Skeletal muscle satellite cell (primary cell): ENCODE results near the gene FOXA1.

GRCh38 chr14:34773954-34774519, 59.6 kb upstream of the CFL2 start:
- CAGE, long polyA plus RNA: no peak

GRCh38 chr14:34783730-34784018, 69.3 kb upstream of the CFL2 start:
- CAGE, long polyA plus RNA: no peak

- CAGE, long polyA plus RNA: no peak
These were observed 55.2 kb downstream of the BAZ1A start for GRCh38 chr14:34819932-34820307.

GRCh38 chr14:34842812-34843790, 32.1 kb downstream of the BAZ1A start:
- CAGE, long polyA plus RNA: no peak

DNA sequence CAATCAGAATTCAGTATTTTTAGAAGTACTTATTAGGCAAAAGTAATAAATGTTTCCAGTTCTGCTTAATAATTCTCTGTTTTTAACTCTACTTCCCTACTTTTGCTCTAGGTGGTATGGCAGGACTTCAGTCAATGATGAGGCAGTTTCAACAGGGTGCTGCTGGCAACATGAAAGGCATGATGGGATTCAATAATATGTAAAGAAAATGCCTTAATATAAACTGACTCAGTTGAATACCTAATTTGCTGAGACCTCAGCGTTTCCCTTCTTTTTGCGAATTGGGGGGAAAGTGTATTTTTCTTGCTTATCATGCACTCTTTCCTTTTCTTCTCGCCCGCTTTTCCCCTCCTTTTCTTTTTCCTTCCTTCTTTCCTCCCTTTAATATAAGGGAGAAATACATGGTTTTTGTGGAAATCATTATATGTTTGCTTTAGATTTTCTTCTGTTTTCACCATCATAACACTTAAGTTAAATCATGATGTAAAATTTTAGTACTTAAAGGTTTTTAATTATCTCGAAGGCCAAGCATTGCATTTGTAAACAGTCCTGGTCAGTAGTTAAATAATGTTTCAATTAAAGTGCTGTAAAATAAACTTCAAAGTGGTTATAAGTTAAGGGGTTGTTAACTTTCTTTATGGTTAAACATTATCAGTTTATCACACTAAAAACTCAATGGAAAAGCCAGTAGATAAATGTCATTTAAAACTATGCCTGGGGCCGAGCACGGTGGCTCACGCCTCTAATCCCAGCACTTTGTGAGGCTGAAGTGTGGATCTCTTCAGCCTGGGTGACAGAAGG, 16.9 kb upstream of the FAM177A1 start:
- CAGE, long polyA plus RNA: no peak

DNA sequence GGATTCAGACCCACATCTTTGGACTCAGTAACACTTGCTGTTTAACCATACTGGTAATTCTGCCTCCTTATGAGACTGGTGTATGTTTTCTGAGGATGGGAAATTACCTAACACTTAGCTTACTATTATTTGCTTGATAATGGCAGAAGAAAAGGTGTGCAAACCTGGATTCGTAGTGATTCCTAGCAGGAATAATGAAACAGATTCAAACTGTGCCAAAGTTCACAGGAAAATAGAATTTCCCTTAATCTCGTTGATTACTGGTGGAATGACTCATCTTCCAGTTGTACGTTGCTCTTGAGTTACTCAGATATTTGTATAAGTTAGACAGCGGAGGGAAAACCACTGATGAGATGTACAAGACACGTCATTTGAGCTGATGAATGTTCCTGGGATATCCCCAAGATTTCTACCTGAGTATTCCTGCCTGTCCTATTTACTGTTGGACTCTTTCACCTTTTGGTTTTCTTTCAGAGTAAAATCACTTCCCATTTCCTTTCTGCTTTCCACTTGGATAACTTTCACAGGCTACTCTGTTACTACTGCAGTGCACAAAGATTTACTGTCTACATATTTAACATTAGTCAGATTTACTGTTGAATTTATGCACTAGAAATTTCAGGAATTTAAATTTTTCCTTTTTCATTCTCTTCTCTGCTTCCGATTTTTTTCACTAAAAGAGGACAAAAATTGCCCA, 37.6 kb downstream of the PRORP start:
- CAGE, long polyA plus RNA: no peak

DNA sequence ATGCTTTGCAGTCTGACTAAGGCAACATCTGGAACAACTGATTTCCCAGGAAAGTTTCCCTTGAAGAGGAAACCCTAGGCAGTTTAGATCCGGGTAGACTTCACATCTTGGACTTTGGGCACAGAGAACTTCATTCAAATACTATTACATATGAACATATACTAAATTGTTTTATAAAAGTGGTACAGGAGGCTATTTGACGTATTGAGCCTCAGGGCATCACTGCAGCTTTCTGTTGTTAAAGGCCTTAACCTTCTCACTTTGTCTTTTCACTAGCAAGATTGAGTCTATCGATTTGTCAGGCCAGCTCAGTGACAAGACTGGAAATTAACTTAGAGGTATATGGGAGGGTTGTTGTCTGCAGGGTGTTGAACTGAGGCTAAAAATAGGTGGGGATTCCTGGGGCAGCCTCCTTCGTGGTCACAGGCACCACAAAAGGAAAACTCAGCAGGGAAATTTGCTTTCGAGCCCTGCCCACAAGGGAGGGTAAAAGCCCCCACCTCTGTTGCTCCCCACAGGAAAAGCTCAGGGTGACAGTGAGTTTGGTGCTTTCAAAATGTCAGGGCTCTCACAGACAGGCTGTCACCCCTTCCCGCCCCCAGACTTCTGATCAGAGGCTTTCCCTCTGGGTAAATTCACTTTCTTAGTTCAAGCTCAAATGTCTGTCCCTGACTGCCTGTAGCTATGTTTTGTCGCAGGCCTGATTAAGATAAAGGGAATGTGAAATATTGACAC, 11.5 kb upstream of the NFKBIA start:
- CAGE, long polyA plus RNA: no peak

DNA sequence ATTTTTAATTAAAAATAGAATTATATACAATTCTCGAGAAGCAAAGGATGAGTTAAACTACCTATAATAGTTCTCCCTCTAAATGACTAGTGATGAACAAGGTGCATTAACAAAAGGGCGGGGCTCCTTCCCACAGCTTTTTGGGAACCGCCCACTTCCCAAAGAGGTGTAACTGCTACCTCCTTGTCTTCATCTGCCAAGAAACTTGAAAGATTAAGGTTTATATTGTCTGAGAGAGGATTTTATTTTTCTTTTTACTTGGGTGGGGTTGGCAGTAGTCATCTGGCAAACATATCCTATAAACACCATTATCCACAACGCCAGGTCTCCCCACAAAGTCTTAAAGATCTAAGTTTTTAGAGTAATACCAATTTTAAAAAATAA, 983 bp downstream of the RALGAPA1 start:
- CAGE, long polyA plus RNA: no peak

DNA sequence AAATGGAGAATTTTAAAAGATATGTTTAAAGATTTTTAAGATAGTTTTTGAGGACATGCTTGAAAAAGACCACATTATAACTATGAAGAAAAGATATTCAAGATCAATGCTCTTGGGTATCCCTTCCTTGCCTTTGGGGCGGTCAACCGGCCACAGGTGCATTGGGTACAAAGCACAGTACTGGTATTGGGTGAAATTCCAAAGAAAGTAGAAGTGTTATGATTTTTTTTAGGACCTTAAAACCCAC, 195.7 kb downstream of the MBIP start:
- CAGE, long polyA plus RNA: no peak

DNA sequence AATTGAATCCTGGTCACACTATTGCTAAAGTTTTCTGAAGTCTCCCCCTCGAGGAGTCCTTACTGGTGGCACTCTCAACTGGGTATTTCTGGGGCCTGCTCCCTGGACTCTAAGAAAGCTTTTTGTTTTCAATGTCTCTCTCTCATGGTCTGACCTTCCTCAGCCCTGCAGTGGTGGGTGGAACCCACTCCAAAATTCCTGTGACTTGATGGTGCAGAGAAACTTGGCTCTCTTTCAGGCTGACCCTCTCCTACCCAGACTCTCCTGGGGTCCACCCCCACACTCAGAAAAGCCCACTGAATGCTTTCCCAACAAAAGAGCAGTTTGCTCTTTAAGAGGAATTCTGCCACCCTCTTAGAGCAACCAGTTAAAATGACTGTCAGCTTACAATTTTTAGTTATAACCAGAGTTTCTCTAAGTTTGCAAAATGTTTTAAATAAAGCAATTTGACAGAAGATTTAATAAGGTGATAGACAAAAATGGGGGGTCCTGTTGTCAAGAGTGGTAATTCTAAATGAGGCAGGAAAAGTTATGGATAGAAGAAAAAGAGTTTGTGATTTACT, 142.9 kb downstream of the MBIP start:
- CAGE, long polyA plus RNA: no peak

DNA sequence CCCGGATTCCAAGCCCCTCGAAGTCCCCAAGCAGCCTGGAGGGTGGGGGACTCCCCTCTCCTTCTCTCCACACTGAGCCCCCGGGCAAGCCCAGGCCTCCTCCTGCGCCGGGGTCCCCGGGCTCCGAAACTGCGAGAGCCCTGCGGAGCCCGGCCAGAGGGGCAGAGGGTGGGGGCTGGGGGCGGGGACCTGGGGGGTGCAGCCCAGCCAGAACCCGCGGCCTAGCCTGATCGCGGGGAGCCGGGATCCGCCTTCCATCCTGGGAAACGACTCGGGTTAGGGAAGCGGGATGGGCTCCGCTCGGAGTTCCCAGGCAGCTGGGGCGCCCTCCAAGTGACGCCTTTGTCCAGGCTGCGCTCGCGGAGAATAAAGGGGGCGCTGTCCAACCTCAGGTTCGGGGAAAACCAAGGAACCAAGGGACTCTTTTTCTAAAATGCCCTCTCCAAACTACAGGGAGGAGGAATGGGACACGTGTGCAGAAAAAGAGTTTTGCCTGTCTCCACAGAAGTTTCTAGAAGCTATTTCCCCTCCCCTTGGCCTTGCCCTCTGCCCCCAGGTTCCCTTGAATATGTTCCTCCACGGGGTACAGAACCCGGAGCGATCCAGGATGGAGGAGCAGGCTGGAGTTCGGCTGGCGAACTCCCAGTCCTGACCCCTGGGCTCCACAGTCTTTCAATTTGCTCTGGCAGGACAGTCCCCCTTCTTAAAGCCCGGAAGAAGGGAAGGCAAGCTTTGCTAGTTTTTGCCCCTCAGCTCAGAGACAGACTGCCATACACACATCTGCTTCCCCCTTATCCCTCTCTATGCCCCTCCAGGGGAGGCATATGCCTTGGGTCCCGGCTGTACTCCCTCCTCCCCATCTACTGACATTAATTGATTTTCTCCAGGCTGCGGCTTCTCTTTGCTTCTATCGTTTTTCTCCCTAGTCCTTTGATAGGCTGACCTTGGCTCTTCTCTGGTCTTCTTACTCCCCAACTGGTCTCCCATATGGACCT, 13.9 kb downstream of the NKX2-1 start:
- CAGE, long polyA plus RNA: no peak

DNA sequence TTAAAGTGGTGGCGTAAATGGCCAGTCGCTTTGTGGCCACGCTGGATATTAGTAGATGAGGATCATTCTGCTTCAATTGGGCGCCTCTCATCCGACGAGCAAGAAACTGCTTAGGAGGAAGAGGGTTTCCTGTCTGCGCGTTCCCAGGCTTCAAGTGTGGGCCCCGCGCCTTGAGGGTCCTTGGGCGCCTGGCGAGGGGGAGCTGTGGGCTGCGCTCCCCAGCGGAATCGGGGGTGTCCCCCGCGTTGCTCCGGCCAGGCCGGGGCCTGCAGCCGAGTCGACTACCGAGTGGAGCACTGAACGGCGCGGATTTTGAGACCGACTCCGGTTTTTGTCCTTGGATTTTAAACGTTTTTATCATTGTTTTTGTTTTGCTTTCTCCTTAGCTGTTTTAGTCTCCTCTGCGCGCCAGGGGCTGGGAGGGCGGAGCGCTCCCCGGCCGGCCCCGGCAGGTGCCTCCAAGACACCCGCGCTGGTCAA, 908 bp upstream of the NKX2-1 start:
- CAGE, long polyA plus RNA: no peak

GRCh38 chr14:36580573-36581735, 1.5 kb downstream of the NKX2-8 start:
- CAGE, long polyA plus RNA: no peak

DNA sequence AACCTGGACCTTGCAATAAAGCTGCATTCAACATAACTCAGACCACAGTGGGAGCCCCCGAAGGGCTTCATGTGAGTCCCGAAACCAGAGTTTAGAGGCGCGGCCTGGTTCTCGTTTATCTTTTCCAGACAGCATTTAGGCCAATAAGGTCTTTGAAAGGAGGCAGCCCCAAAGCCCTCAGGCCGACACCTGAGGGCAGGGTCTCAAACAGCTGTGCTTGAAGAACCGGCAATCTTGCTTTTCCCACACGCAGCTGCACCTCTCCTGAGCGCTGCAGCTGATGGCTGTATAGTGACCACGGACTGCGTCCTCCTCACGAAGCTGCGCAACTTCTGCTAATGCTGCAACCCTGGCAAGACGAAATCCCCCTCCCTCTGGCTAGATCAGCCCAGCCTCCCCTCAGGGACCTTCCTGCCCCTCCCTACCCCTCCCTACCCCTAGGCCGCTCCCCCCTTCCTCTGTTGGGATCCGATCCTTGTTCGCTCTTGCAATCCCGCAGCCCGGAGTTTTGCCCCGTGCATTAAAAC, 5.0 kb upstream of the PAX9 start:
- CAGE, long polyA plus RNA: no peak

DNA sequence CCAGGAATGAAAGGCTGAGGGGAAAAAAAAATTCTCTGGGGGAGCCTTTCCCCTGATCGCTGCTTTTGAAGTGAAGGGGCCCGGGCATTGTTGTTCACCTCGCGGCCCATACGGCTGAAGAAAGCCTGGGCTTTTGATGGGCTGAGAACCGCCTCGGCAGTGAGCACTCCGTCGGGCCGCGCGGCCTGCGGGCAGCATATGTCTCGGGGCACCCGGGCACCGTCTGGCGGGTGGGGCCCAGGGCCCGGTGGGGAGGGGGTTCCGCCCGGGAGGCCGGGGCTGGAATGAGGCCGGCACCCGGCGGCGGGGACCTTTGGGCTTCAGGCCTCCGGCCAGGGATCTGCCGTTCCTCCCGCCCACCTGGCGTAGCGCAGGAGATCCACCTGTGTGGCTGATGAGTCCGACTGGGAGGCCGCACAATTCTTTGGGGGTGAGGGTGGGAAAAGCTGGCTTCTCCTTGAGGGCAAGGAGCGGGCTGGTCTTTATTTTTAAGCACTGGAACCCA, 10.8 kb downstream of the FOXA1 start:
- CAGE, long polyA plus RNA: no peak

DNA sequence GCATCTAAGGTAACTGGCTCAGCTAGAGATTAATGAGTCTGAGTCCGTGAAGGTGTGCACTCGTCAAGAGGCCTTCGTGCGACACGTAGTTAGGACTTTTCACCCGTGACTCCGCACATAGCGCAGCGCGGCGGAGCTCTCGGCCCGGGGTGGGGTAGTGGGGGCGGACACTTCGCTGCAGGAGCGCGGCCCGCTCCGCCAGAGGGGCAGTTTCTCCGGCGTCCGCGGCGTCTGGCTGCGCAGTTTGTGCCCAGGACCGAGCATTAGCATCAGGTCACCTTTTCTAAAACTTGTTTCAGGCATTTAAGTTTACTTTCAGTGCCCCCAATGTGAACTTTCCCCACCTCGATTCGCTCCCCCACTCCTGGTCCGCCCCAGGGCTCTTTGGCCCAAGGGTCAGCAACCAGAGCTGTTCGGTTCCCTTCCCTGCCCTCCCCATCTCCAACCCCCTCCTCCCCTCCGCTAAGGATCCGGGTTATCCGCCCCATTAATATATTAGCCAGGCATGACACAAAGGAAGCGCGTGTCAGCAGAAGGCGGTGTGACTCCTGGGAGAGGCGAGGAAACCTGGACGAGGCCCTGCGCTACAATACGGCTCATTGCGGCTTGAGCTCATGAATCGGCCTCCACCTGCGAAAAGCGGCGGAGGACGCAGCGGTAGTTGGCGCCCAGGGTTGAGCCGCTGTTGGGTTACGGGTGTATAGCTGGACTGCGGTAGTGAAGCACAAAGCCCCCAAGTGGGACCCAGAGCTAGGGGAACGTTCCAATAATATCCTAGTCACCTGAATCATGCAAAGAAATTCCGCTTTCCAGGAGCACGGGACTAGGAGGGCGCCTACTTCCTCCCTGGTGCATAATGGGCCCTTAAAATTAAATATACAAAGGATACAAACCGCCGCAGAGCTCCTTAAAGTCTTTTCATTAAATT, 10.1 kb downstream of the FOXA1 start:
- CAGE, long polyA plus RNA: no peak

DNA sequence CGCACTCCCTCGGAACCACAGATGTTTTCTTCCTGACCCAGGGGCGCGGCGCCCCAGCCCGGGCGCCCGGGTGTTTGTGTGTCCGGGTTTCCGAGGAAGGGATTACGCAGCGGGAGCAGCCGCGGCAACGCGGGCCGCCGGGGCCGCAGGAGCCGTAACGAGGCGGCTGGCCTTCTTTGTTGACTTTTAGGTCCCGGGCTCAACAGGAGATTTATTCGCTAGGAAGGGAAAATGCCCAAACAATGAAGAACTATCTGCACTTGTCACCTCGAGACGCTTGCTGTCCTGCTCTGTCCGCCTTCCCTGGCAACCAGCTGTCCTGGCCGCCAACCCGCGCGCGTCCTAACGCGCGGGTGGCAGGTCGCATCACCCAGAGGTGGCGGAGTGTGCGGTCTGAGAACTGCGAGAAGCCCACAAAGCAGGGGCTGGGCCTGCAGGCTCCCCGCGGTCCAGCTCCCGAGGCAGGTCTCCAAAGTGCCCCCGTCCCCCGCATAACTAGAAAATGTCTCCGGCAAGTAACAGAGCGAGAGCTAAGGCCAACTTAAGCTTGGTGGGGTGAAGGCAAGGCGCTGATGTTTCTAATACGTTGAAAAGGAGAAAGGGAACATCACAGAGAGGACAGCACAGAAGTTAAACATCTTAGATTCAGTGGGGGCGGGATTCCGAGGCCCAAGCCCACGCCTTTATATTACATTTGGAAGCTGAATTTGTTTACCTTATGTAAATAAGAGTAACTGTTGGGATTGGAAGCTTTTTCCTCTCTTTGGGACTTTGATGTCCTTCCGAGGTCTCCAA, 6.7 kb downstream of the FOXA1 start:
- CAGE, long polyA plus RNA: no peak

- CAGE, long polyA plus RNA: no peak
These were observed at the start of gene FOXA1 for GRCh38 chr14:37594835-37595494. Gene FOXA1 (minus strand): TSS chr14:37595249.

- CAGE, long polyA plus RNA: no peak
These were observed 53.8 kb downstream of the TTC6 start for GRCh38 chr14:37649163-37649754.

DNA sequence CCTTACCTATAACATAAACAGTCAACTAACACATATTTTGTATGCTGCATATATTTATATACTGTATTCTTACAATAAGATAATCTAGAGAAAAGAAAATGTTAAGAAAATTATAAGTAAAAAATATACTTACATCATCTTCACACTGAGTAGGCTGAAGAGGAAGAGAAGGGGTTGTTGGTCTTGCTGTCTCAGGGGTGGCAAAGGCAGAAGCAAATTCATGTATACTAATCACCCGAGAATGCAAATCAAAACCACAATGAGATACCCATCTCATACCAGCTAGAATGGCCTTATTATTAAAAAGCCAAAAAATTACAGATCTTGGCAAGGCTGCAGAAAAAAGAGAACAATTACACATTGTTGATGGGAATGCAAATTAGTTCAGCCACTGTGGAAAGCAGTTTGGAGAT, 155.0 kb downstream of the SEC23A start:
- CAGE, long polyA plus RNA: no peak